Transverse colon (tissue), 4 donors: Measurements from ENCODE around the genes ASTN1 and CLEC20A.

GRCh38 chr1:176552963-176553739, 90.2 kb downstream of the PAPPA2 start:
- PRO-cap: no peak
- RAMPAGE, long total RNA, 4 experiments: start-site peak on the plus strand in 2 of 4 experiments, at chr1:176553311-176553556 at its widest, 6 to 24 reads per replicate

- PRO-cap: no peak
- RAMPAGE, long total RNA, 4 experiments: no peak in any of the 4 experiments
Observed at GRCh38 chr1:176693435-176694119, 230.6 kb downstream of the PAPPA2 start.

DNA sequence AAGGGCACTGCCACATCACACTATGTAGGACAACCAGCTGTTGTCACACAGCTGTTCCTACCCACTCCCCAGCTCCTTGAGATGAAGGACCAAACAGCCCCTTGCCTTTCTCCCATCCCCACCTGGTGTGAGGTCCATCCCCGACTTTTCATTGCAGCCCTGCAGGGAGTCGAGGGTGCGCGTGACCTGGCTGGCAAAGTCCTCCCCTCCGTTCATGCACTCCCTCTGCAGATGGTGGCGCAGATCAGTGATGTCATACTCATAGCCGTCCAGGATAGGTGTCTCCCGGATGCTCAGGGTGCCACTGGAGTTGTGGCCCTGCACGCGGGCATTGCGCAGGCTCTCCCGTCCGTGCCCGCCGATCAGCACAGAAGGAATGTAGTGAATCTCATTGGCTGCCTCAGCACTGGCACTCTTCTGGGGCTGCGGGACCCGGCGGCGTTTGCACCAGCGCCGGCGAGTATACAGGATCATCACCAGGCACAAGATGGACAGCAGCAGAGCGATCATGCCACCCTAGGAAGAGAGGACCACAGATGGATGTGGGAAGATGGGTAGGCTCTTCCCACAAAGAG, 132.1 kb downstream of the ASTN1 start:
- PRO-cap: no peak
- RAMPAGE, long total RNA, 4 experiments: no peak in any of the 4 experiments

DNA sequence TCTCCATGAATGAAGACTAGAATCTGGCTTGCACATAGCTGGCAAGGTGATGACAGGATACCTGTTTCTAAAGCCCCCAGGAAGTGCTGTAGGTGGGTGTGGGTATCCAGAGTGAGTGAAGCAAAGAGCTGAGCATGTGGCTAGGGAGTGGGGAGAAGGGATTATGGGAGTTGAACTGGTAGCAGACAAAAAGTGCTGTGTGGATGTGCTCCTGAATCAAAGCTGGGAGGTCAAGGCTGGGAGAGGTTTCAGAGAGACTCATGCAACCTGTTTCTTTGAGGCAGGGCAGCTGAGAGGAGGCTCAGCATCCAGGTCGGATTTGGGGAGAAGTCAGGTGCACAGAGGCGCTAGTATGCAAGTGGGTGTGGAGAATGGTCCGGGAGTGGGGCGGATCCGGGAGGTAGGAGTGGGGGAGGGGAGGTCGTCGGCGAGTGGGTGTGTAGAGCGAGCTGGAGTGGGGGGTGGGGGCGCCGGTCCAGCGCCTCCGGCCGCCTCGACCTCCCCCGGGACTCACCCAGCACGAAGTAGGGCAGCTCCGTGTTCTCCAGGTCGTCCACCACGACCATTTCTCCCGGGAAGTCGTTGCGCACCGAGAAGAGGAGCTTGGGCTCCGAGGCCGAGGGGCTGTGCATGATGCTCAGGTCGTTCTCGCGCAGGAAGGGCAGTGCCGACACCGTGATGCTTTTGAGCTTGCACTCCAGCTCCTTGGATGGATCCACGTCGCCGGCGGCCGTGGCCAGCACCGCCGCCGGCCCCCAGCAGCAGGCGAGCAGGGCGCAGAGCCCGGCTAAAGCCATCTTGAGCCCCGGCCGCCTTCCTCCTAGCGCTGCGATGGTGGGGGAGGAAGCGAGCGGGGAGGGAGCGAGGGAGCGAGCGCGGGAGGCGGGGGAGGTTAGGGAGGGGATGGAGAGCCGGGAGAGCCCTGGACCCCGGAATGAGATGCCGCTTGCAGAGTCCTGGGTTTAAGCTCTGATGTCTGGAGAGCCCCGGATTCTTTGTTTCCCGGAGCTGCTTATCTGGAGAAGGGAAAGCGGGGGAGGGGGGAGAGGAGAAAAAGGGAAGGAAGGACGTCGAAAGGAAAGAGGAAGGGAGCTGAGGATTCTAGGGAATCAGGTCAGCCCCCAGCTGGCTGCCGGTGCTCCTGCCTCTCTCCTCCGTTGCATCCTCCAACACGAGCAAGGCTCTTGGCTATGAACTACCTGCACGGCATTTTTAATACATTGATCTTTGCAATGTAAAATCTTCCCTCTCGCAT, at the start of gene ASTN1:
Gene ASTN1, minus strand, starts transcription at position 833 of the 1,255 bp plus-strand sequence.
- PRO-cap: no peak
- RAMPAGE, long total RNA, 4 experiments: no peak in any of the 4 experiments

GRCh38 chr1:177934834-177935447, 34.9 kb downstream of the SEC16B start:
- PRO-cap: no peak
- RAMPAGE, long total RNA, 4 experiments: no peak in any of the 4 experiments

DNA sequence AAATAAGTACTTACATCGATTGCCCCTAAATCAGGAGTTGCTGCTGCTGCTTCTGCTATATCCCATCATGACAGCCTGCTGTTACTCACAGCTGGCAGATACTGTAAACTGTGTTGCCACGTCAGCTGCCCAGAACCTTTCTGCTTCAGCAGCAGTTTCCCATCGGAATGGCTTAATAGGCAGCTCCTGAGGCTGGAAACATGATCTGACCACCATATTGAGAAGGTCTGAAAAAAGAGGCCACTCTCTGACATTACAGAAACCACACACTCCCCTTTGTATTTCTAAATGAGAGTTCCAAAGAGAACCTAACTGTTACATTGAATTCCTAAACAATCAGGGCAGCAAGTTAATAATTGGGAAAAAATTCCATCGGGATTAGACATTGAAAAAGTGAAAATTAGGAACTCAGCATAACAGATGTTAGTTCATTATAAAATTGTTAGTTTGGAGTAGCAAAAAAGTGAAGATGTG, 14.4 kb upstream of the SEC16B start:
- PRO-cap: unidirectional peak, minus-strand start at position 72 of the sequence
- RAMPAGE, long total RNA, 4 experiments: no peak in any of the 4 experiments

DNA sequence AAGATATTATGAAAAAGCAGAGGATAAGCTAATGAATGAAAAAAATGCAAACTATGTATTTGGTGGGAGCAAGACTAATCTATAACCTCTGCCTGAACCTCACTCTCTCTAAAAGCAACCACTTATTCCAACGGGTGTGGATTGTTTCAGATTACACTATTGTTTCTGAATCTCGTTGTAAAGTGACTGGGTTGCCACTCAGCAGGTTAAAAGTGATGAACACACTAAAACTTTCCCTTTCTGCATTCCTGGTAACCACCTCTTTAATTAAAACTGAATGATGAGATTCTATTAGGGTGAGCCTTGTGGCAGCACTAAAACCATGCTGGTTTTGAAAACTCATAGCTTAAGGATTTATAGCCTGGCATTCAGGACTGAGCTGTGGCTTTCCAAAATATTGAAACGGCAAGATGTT, 1.2 kb downstream of the RASAL2 start:
- PRO-cap: no peak
- RAMPAGE, long total RNA, 4 experiments: no peak in any of the 4 experiments

DNA sequence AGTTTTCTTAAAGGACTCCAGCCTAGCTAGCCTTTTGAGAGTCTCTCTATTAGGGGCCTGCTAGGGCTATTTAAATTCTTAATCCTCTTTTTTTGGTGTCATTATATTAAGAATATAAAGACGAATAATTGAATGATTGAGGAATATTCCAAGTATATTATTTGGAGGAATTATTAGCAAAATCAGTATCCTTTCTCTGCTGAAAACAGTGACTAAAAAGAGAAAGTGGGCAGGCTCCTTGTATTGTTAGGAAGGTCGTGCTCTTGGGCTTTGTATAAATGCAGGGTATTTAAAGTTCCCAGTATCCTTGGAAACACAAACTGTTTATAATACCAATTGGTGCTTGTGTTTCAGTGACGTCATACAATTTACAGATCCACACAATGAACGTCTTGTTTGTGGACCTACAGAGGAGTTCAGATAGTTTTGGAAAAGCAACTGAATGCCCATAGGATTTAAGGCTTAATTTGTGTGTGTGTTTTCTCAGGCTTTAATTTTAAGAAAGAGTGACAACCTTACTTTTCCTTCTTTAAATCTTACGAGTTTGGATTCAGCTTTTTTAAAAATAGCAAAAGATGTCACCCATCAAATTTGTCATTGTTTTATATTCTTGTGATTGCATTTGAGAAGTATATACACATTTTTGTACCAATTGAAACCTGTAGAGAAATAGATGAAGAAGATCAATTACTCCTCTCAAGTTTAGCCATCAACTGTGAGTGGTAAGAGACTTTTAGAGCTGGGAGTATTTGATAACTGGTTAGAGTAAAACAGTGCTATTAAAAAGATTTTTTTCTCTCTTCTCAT, 168.3 kb downstream of the RASAL2 start:
- PRO-cap: no peak
- RAMPAGE, long total RNA, 4 experiments: no peak in any of the 4 experiments

- PRO-cap: no peak
- RAMPAGE, long total RNA, 4 experiments: no peak in any of the 4 experiments
Observed at GRCh38 chr1:178320434-178320698, 176.4 kb downstream of the CLEC20A start.

DNA sequence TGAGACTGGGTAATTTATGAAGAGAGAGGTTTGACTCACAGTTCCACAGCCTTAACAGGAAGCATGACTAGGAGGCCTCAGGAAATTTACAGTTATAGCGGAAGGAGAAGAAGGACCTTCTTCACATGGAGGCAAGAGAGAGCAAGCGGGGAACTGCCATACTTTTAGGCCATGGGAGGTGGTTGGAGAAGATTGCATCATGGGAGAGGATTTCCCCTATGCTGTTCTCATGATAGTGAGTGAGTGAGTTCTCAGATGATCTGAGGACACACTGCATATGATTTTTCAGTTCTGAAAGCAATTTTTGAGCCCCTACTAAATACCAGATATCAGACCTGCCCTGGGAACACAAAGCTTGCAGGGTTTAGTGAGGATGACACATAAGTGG, 87.8 kb downstream of the CLEC20A start:
- PRO-cap: no peak
- RAMPAGE, long total RNA, 4 experiments: no peak in any of the 4 experiments

DNA sequence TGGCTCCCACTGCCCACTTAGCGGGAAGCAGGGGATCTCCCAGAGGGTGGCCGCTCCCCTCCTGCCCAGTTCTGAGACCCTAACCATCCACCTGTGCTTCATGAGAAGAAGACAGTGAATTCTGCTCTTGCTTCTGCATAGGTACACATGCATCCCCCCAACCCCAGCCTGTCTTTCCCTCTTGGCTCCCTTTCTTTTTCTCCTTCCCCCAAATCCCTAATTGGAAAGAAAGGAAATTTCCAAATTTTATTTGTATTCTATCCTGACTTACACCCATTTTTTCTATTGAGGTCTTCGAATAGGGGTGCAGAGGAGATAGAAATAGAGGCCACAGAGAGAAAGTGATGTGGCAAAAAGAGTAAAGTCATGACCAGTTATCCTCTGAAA, 3.1 kb downstream of the CLEC20A start:
- PRO-cap: unidirectional peak, plus-strand start at position 285 of the sequence
- RAMPAGE, long total RNA, 4 experiments: no peak in any of the 4 experiments

- PRO-cap: no peak
- RAMPAGE, long total RNA, 4 experiments: no peak in any of the 4 experiments
Observed at GRCh38 chr1:178496730-178497197, at the start of gene CLEC20A. Gene CLEC20A, minus strand, starts transcription at chr1:178496964.

GRCh38 chr1:178578414-178578931, 65.6 kb downstream of the TEX35 start:
- PRO-cap: bidirectional peak, plus-strand start at chr1:178578784, minus-strand start at chr1:178578683
- RAMPAGE, long total RNA, 4 experiments: no peak in any of the 4 experiments

GRCh38 chr1:178593326-178593674, 80.4 kb downstream of the TEX35 start:
- PRO-cap: no peak
- RAMPAGE, long total RNA, 4 experiments: no peak in any of the 4 experiments

DNA sequence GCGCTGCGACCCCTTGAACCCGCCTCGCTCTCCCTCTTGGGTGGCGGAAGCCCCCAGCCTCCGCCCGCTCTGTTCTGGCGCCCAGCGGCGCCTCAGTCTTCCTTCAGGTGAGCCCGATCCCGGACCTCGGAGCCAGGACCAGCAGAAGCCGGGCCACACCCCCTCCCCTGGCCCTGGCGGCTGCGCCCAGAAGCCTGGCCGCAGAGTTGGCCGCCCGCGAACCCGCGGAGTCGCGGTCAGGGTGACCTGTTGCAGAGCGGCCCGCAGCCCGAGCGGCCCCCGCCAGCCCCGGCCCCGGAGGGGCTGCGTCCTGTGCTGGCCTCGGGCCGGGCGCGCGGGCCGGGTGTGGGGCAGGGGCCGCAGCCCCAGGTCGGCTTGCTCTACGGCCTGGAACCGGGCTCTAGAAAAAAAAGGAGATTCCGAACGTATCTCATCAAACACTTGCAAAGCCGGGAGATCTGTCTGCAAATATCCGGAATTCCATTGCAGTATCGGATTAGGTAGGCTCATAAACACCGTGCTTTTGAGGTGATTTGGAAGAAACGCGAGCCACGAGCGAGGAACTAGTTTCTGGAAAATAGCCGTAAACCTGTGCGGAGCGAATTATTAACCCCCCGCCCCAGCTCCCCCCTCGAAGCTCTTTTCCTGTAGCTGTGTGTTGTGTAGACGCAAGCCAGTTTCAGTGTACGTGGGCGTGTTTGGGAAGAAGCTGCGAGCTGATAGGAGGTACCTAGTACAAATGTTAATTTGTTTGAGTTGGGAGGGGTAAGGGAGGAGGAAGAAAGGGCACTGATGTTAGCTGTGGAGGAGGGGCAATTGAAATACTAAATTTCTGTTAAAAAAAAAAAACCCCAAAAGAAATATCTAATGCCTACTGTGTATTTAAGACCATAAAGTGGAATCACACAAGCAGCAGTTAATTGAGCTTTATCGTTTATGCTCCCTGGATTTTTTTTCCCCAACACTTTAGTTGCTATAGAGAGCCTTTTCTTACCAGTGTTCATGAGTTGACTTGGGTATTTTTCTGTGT, 977 bp downstream of the RALGPS2 start:
- PRO-cap: bidirectional peak, plus-strand start at position 203 of the sequence, minus-strand start at position 128 of the sequence; bidirectional peak, plus-strand start at position 768 of the sequence, minus-strand start at position 644 of the sequence
- RAMPAGE, long total RNA, 4 experiments: no peak in any of the 4 experiments

GRCh38 chr1:178727090-178727625, 2.1 kb downstream of the RALGPS2 start:
- PRO-cap: unidirectional peak, minus-strand start at chr1:178727332
- RAMPAGE, long total RNA, 4 experiments: no peak in any of the 4 experiments

DNA sequence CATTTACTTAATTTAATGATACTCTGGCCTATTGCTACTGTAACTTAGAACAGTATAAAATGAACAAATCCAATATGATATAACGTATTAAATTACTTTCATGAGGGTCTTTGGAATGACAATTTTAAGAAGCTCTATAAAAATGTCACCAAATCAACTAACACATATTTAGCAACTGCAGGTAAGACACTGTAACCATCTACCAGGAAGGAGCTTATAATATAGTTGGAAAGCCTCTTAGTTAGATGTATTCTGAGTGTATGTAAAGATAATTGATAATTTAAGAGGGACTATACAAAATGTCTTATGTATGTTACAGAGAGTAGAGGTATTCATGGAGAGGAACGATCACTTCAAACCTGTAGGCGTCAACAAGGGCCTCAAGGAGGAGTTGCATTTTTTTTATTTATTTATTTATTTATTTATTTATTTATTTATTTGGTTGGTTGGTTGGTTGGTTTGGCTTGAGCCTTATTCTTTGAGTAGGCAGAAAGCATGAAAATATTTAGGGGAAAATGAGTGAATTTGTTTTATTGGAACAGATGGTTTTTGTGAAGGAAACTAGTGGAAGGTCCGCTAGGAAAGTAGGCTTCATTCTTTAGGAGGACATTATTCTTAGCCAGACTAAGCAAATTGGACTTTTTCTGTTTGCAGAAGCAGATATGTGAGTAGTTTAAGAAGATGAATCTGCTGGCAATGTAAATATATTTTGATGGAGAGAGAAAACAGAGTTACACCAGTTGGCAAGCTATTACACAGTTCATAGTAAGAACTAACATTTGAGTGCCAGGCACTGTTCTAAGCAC, 8.5 kb downstream of the ANGPTL1 start:
- PRO-cap: no peak
- RAMPAGE, long total RNA, 4 experiments: no peak in any of the 4 experiments

GRCh38 chr1:178953587-178954073, 72.1 kb upstream of the FAM20B start:
- PRO-cap: no peak
- RAMPAGE, long total RNA, 4 experiments: no peak in any of the 4 experiments

- PRO-cap: no peak
- RAMPAGE, long total RNA, 4 experiments: no peak in any of the 4 experiments
Observed at GRCh38 chr1:179029227-179030352, 3.9 kb downstream of the FAM20B start.

GRCh38 chr1:179087335-179088065, 5.6 kb downstream of the TOR3A start:
- PRO-cap: bidirectional peak, plus-strand start at chr1:179087927, minus-strand start at chr1:179087682
- RAMPAGE, long total RNA, 4 experiments: no peak in any of the 4 experiments